ENCODE measurements around a stretch of chr15.

GRCh38 chr15:26235246-26235709 is 372.2 kb upstream of the ATP10A start:
- PRO-cap = no peak

- PRO-cap = no peak
Measured at GRCh38 chr15:26261286-26262071, 398.4 kb upstream of the ATP10A start.

GRCh38 chr15:26394537-26395283 is 378.2 kb downstream of the GABRB3 start:
- PRO-cap = no peak

DNA sequence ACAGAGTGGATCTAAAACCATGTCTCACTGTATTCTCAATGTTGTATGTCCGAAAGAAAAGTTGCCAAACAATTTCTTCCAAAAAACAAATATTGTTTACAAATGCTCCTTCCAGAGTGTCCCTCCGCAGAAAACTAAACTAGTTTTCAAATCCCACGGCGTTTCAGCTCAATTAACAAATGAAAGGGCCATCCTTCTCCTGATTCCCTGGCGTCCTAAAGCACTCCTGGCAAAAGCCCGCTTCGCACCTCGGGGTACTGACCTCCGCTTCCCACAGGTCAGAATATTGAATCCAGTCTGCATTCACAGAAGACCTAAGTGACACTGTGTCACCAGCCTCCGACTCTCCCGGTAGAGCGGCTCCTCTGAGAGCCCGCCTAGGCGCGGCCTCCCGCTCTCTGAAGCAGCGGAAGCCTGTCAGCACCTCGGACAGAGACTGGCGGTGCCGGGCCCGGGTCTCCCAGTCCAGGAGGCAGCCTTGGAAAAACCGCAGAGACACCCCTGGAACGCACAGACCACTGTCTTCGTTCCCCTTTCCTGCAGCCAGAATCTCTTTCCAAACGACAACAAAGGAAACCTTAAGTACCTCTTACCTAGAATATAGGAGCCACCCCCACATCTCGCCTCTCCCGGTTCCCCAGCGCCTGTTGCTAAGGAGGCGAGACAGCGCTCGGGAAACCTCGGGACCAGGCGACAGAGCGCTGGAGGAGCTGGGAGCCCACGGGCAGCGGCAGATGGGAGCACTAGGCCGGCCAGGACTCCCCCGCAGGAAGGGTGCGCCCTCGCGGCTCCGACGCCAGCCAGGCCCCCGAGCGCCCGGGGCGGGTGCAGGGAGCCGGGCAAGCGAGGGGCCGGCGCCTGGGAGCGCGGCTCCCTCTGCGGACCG is 1.2 kb downstream of the GABRB3 start:
- PRO-cap = no peak

- PRO-cap = no peak
Measured at GRCh38 chr15:27573715-27574568, 525.2 kb downstream of the OCA2 start.

DNA sequence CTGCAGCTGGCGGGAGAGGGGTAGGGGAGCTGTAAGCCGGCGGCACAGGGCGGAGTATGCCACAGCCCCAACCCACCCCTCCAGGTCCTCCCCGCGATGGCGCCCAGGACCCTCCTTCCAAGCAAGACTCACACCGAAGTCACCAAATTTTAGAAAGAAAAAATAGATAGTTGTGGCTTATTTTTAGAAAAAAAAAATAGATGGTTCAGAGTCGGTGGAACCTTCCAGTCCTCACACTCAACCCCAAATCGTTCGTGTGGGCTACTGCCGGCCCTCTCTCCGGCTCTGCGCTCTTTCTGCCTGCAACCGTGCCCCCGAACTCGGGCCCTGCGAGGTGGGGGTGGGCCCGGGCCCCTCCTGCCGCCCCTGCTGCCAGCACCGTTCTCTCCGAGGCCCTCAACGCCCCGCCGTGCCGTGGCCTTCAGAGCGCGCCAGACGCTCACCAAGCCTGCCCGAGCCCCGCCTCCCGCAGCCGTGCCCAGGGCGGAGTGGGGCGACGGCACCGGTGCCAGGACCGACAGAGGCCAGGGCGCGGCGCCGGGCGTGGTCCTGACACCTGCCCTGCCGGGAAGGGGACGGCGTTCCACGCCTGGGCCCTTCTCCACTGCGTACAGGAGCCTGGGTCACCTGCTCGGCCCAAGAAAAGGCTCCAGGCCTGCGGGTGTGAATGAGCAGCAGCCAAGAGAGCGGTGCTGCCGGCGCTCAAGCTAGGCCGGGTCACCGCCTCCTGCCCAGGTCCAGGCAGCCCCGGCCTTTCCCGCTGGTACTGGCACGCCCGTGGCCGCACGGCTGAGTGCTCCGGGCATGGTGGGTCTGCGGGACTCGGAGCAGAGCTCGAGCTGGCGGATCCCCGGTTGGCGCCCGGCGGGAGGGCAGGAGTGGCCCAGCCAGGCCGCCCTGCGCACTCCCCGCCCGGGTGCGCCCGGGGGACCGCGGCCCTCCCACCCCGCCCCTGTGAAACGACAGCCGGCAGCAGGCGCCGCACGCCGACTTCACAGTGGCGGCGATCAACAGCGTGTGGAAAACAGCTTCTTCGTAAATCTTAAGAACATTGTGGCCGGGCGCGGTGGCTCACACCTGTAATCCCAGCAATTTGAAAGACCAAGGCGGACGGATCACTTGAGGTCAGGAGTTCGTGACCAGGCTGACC is 4.4 kb downstream of the OCA2 start:
- PRO-cap = unidirectional peak, plus-strand start at position 511 of the sequence; unidirectional peak, plus-strand start at position 670 of the sequence

DNA sequence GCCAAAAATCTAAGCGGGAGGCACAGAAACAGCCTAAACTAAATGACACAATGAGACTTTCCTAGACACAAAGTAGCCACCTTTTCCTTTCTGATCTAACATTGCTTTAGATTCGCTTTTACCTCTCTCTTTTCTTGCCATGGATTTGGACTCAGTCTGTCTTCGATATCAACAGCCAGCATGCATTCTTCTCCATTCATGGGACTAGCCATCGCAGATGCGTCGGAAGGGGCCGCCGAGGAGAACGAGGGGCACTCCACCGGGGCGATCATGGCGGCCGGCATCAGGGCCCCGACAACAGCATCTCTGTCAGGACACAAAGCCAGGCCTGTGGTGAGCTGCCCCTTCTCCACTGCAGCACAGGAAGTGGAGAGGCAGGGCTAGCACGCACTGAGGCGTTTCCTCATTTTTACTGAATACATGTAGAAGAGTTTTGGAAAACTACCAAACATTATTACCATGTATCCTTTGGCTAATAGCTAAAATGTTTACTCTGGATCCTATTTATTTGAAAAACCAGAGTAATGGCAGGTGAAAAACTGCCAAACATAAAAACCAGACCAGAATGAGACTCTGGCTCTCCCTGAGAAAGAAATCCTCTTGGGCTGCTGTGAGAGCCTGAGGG is 69.3 kb upstream of the OCA2 start:
- PRO-cap = no peak

- PRO-cap = no peak
Measured at GRCh38 chr15:28299250-28299633, 22.7 kb downstream of the HERC2 start.

- PRO-cap = no peak
Measured at GRCh38 chr15:28738261-28739104, 26.3 kb upstream of the GOLGA8M start.

DNA sequence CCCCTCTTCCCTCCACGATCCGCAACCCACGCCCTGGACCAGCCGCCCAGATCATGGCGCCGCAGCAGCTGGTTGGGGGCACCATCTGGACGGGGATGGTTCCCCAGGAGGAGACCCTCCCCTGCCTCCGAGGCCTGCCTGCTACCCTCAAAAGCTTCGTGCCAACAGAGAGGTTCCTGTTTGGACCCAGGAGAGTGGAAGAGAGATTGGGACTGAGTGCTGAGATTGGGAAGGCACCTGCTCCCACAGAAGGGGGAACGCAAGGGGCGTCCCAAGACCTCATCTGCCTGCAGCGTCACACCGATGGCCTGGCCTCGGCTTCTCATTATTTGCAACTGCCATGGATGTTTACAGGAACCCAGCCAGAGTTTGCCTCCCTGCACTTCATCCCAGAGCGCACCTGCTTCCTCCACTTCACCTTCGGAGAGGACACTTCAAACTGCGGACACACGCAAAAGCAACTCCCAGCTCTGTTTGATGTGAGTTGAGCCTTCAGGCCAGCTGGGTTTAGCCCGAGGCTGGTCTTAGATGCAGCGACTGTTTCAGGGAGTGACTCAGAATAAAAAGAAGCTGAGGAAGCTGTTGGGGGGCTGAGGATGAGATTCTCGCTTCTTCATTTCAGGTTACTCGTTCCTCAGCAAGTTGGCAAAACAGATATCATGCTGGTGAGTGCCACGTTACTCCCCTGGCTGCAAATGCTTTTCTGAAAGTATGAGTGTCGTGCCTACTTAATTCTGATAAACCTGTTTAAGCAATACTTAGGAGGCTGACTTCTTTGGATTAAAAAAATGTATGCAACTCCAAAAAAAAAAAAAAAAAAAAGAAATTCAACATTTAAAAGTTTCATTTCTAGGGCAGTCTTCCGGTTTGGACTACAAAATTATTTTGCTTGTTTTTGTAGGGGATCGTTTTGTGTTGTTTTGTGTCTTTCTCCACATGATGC is 58.7 kb downstream of the GOLGA6L7 start:
- PRO-cap = no peak

DNA sequence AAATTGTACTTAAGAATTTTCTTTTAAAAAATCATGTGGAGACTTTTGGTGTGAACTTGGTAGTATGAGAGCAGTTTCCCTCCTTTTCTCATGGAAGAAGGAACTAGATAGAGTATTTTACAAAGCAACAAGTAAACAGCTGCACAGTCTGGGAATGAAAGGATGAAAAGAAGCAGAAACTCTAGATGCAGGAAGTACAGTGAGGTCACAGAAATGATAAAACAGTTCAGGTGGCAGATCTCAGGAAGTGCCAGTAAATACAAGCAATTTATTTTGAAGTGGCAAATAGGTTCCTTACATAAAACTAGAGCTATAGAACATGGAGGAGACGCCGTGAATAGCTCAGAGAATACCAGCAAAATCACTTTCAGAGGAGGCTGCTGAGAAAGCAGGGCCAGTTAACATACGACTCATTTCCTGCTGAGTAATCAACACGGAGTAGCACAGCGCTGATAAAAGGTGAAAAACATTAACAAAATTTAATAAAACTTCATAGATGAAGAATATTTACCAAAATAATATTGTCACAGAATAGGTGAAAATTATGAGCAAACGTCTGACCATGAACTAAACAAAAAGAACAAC is 29.3 kb downstream of the GOLGA6L7 start:
- PRO-cap = no peak

- PRO-cap = no peak
Measured at GRCh38 chr15:28890794-28891379, 5.1 kb downstream of the APBA2 start.

DNA sequence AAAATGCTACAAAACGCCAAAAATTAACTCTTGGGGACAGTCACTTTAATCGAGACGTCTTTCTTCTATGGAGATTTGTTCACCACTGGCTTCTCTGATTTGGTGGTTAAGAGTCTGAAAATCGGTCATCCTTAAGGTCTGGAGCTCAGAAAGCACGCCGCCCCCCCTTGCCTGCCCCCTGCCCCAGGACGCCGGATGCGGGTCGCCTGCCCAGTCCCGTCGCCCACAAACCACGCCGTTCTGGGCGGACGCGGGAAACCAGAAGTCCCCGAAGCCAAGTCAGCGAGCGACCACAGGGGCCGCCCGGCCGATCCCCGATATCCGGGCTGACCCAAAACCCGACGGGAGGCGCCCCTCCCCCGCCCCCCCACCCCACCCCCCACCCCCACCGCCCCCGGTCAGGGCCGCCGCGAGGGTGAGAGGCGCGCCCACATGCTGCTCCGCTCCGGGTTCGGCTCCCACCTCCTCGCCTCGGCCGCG is 1.1 kb downstream of the ENTREP2 start:
- PRO-cap = no peak

DNA sequence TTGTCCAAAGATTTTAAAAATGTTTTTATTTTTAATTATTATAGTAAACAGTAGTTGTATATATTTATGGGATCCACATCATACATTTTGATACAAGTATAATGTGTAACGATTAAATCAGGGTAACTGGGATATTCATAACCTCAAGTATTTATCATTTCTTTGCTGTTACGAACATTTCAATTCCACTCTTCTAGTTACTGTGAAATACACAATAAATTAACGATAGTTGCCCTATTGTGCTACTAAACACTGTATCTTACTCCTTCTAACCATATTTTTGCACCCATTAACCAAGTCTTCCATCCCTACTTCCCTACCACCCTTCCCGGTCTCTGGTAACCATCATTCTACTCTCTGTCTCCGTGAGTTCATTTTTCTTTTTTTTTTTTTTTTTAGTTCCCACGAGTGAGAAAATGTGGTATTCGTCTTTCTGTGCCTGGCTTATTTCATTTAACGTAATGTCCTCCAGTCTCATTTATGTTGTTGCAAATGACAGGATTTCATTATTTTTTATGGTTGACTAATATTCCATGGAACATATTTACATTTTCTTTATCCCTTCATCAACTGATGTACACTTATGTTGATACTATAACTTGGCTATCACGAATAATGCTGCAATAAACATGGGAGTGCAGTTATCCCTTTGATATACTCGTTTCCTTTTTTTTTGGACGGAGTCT is 31.8 kb downstream of the TJP1 start:
- PRO-cap = no peak

GRCh38 chr15:29791817-29792980 is 30.1 kb downstream of the TJP1 start:
- PRO-cap = no peak

DNA sequence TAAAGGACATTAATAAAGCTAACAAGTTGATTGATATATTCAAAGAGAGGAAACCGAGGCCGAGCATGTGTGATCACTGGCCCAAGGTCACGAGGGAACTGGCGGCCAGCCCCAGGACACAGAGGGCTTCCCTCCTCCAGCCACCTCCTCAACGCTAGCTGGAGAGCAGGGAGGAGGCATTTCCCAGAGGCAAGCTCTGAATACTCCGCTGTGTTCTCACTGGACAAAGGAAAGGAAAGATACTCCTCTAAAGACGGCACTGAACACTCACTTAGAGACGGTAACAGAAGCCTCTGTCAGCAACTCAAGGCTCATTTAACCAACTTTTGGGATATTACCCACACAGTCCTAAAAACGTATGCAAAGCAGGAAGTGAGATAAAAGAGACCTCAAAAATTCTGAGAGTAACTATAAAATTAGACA is 48.6 kb upstream of the TJP1 start:
- PRO-cap = no peak

- PRO-cap = unidirectional peak, minus-strand start at chr15:29969015
Measured at GRCh38 chr15:29968135-29969275, 114.2 kb upstream of the GOLGA8J start.

DNA sequence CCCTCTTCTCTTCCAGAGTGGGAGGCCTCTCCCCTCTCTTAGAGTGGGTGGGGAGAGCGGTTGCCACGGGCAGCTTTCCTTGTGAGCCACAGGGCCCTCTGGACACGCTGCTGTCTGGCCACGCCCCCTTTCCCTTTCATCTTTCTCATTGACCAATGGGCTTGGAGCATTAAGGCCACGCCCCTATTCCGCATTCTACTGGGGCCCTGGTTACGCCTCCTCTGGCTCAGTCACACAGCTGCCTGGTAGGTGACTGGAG is 169 bp upstream of the GOLGA8Q start:
- PRO-cap = no peak

DNA sequence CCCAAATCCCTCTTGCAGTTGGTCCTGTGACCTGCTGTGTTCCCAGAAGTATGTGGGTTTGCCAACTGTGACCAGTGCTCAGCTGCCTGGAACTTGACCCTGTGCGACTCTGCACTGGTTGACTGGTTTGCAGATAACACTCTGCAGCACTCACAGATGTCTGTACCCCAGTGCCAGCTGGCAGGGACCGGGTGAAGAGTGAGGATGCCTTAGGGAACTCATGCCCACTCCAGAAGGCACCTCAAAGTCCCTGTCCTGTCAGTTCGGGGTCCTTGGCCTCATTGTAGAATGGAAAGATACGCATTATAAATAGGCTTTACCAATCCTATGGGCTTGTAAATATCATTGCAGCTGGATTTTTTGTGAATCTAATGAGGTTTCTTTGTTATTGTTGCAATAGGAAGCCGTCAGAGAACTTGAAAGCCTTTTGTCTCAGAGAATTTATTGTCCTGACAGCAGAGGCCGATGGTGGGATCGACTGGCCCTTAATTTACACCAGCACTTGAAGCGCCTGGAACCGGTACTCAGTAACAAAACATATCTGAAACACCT is 18.2 kb downstream of the FAN1 start:
- PRO-cap = no peak

DNA sequence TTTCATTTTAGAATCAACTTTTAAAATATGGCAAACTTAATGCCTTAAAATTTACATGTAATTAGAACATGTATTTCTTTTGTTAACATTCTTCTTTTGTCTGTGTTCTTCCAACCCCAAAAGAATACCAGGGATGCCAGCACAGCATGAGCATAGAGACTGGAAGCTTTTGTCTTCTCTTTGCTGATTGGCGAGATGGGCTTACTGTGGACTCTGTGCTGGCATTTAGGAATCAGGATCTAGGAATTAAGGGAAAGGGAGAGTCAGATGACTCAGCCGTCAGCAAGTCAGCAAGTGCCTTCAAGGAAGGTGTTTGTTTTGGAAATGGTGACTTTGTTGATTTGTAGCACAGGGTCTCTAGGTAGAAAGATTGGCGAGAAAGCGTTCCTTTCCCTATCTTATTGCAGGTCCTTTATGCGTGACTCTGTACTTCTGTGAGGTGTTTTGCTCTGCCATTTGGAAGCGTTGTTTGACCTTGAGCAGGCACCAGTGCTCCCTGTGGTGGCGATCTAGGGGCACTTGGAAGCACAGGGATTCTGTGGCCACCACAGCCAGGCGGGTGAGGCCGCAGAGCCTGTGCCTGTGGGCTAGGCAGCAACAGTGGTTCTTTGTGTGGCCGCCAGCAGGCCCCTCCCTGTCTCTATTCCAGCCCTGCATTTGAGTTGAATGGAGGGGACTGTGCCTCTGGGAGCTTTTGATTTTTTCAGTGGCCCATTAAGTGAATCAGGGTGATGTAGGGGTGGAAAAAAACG is 18.8 kb downstream of the FAN1 start:
- PRO-cap = no peak